Left ventricle myocardium (tissue), 1 donor: ENCODE measurements around a stretch of chr14.

GRCh38 chr14:24483843-24484244 is 24.2 kb downstream of the CMA1 start:
- PRO-cap = no peak

DNA sequence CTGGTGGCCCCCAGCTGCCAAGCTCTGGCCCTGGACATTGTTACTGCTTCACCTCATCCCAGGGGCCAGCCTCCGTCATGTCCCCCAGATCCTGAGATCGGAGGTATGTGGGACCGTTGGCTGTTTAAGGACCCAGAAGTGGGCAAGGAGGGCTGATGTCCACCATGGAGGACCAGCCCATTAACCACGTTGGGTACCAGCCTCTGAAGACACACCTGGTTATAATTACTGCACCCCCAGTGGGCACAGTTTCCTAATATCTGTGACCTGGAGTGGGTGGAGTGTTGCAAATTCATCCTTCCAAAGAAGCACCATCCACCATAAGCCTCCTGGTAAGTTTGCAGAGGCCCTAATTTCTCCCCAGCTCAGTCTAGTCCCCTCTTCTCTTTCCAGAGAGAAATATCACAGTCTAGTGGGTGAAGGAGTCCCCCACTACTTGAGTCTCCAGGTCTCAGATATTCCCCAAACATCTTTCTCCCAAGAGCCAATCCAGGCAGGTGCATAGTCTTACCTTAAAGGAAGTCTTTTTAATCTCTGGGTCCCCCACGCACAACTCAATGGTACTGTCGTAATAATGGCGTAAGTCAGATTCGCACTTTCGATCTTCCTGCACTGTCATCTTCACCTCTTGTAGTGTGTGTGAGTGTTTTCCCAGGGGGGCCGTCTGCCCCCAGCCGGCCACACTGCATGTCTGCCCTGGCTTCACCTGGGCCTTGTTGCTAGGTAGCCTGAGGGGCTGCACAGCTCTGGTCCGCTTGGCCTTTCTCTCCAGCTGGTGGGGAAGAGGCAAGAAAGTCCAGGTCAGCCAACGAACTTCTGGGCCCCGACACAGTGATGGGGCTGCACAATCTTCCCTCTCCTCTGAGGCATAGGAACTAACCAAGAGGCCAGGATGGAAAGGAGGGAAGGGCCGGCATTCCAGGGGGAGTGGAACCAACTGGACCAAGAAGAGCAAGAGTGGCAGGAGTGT is 2.4 kb downstream of the GZMB start:
- PRO-cap = no peak

GRCh38 chr14:24633222-24633661 is 748 bp downstream of the GZMB start:
- PRO-cap = no peak

DNA sequence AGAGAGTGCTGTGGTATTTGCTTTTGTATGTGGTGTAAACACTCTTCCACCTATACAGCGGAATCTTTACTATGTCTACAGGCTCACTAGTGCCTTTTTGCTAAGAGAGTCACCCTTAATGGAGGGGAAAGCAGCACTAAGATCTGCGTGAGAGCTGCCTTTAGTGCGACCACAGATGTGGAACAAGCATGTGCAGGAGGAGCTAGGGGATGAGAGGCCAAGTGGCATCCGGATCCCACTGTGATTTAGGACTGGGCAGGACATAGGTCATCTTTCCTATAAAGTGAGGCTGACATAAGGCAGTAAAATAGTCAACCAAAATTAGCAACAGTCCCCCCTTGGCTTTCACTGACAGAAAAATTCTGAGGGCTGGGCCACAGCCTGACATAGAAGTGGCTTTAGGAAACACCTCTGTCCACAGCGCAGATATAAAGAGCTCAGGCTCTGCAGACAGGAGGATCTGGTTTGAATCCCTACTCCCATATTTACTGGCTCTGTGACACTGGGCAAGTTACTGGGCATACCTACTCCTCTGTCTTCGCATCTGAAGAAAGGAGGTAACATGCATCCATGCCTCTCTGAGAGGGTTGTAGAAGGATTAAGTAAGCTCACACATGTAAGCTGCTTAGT is 95.4 kb downstream of the STXBP6 start:
- PRO-cap = unidirectional peak, plus-strand start at position 425 of the sequence

DNA sequence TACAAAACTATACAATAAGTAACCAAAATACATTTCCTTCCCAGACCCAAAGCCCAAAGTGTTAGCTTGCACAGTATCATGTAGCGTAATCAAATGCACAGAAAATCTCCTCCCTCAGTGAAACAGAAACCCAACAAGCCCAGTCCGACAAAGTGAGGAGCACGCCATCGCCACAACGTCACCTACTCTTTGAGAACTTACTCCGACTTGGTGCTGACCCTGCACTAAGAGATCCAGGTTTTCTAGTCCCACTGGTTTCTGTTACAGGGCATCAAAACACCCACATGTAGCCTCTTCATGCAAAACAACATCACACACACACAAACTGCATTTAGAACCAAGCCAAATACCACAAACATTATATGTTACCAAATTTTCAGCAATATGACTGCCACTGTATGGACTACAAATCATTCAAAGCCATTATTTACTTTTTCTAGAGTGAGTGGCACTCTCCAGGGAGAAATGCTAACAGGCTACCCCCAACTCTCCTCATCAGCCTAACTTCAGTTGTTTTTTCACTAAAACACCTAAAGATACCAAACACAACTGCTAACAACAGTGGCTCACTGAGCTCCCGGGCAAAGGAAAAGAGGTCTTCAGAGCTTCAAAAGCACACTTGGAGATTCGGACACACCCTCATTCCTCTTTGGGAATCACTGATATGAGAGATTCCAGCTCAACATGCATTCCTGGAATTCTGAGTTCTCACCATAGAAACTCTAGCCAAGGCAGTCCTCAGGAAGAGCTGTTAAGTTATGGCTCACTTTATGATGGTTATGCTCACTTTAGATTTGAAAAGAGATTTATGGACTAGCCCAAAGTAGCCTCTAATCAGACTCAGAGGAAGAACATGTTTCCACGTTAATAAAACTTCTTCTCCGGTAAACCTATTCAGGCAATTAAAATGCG is 40.3 kb downstream of the STXBP6 start:
- PRO-cap = no peak

DNA sequence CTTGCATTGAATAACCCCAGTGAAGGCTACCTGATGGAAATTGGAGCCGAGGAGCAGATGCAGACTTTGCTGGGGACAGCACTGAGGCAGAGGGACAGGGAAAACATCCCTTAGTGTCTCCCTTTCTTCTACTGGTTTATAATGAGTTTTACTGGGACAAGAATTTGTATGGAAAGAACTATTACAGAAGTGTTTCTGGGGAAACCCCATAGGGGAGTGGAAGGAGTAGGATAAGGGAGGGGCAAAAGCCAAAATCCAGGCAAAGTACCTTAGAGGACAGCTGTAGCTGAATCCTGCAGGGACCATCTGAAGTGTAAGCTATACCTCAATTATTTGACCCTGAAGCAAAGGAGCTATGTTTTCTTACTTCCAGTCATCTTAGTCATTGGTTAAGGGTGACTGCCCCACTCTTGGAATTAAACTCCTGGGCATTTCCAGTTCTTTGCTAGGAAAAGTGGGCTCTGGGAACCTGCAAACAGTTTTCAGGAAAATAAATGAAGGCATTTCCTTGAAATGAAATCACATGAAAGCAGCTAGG is 132.8 kb upstream of the STXBP6 start:
- PRO-cap = no peak

GRCh38 chr14:26480008-26480452 is 117.8 kb downstream of the NOVA1 start:
- PRO-cap = no peak

DNA sequence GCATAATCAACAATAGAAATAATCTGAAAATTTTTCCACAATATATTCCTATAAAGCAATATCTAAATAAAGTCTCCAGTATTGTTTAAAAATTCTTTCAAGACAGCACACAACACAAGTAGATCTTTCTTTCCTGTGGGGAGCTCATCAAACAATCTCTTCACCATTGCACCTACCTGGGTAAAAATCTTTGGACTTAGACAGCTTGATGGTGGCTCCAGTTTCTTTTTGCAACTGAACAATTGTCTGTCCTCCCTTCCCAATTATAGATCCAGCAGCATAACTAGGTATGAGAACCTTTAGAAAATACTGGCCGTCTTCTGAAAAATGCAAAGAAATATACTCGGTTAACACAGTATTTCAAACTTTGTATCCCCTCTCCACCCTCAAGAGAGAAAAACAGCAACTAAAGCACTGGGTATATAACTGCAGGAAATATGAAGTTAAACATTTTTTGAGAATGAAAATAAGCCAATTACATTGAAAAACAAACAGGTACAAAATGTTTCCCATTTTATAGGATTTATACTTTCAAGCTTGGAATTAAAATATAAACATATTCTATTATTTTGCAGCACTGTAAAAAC is 2.5 kb downstream of the NOVA1 start:
- PRO-cap = no peak

- PRO-cap = no peak
Measured at GRCh38 chr14:26845271-26845983, 247.6 kb upstream of the NOVA1 start.

DNA sequence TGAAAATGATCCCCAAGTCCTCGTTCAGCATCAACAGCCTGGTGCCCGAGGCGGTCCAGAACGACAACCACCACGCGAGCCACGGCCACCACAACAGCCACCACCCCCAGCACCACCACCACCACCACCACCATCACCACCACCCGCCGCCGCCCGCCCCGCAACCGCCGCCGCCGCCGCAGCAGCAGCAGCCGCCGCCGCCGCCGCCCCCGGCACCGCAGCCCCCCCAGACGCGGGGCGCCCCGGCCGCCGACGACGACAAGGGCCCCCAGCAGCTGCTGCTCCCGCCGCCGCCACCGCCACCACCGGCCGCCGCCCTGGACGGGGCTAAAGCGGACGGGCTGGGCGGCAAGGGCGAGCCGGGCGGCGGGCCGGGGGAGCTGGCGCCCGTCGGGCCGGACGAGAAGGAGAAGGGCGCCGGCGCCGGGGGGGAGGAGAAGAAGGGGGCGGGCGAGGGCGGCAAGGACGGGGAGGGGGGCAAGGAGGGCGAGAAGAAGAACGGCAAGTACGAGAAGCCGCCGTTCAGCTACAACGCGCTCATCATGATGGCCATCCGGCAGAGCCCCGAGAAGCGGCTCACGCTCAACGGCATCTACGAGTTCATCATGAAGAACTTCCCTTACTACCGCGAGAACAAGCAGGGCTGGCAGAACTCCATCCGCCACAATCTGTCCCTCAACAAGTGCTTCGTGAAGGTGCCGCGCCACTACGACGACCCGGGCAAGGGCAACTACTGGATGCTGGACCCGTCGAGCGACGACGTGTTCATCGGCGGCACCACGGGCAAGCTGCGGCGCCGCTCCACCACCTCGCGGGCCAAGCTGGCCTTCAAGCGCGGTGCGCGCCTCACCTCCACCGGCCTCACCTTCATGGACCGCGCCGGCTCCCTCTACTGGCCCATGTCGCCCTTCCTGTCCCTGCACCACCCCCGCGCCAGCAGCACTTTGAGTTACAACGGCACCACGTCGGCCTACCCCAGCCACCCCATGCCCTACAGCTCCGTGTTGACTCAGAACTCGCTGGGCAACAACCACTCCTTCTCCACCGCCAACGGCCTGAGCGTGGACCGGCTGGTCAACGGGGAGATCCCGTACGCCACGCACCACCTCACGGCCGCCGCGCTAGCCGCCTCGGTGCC is 1.1 kb downstream of the FOXG1 start:
- PRO-cap = no peak

DNA sequence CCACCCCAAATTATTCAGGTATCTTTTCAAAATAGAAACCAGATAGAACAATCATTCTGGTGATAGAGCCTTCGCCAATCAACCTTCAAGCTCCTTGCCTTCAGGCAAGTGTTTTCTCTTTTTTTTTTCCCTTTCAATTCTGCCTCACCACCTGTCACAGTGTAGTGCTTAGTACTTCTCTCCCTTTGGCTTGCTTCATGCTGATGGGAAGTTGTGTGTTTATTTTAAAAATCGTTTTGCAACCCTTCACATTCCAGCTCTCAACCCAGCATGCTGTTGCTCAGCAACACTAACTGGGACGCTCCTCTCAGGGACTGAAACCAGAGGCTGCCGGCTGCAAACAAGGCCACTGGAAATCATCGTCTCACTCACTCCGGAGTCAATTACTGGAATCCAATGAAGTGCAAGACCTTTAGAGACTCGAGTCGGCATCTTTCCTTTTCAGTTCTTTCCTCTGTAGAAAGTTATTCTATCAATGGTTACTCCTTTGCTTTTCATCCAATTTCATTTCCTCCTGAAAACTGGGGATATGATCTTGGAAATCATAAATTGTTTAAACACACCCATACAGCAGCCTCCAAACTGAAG is 342.6 kb downstream of the PRKD1 start:
- PRO-cap = no peak

DNA sequence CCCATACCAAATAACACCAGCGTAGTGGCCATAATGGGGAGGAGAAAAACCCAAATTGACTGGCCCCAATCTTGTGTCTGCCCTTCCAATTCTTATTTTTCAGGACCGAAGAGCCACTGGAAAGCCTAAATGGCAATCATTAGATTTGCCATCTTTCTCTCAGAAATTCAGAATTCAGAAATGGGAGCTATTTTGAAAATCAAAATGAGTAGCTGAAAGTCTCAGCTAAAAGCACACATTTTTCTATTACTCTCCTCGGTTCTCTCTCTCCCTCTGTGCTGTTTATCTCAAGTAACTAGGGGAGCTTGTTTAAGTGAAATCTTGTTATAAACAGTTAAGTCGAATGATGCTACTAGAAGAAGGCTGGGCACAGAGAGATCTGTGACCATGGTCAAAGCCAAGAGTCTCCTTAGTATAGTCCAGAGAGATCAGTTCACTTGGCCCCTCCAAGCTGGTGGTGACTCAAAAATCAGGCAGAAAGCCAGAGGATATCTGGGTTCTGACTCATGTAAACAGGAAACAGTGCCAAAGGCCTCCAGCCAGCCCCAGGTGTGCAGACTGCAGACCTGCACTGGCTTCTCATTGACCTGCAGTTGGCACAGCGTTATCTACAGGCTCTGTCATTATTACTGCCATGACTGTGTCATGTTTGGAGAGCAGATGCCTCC is 295.5 kb upstream of the PRKD1 start:
- PRO-cap = no peak

- PRO-cap = no peak
Measured at GRCh38 chr14:30225159-30225603, 297.5 kb upstream of the PRKD1 start.

DNA sequence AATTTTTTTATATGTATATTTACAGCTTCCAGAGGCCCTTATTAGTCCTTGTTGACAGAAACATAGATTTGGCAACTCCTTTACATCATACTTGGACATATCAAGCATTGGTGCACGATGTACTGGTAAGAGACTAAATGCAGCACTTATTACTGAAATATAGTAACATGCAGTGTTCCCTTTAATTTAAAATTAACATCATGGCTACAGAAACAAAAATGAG is 31.3 kb downstream of the SCFD1 start:
- PRO-cap = no peak

DNA sequence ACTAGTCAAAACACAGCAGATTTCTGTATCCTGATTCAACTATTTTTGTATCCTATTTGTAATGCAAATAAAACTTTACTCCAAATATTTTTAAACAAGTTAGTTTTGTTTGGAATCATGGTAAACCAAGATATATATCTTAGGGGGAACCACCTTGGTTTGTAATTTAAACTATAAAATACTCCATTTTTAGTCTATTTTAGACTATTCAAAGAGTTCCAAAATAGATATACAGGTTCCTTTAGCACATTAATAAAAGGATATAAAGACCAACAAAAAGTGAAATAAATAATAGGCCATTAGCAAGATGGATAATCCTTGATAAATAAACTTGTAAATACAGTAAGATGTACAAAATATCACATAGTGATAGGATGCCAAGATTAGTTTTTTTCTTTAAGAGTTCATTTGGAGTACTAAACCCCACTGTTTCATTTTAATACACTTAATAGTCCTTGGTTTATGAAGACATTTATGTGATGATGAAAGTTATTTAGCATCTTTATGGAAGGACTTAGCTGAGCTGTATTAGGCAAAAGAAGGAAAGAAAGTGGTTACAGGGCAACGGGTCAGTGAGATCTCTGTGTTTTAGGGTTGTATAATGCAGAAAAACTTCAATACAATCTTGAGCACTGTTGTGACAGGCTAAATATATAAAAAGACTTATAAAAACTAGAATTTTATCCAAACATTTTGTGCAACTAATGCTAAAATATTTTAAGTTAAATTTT is 20.0 kb downstream of the COCH start:
- PRO-cap = no peak

GRCh38 chr14:31003246-31004127 is 22.0 kb upstream of the AP4S1 start:
- PRO-cap = no peak

- PRO-cap = no peak
Measured at GRCh38 chr14:31021539-31022009, 3.9 kb upstream of the AP4S1 start.

DNA sequence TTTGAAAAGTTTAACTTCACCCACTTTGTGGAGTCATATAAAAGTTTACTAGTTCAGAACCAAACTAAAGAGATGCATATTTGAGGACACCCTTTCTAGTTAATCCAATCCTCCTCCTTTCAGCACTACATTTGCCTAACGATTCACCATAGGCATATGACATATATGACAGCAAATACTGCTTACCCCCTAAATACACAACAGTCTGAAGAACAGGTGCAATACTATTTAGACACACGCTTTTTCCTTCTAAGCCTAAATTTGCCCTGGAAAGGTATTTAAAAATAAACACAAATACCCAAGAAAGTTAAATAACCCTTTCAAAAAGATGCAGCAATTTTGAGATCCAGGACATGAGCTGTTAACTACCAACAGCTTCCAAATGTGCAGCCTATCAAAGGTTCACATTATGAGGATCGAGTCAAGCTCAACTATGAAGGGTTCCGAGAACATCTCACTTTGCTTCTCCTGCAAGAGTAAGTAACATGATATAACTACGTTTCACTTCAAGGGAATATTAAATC is 800 bp upstream of the AP4S1 start:
- PRO-cap = no peak

DNA sequence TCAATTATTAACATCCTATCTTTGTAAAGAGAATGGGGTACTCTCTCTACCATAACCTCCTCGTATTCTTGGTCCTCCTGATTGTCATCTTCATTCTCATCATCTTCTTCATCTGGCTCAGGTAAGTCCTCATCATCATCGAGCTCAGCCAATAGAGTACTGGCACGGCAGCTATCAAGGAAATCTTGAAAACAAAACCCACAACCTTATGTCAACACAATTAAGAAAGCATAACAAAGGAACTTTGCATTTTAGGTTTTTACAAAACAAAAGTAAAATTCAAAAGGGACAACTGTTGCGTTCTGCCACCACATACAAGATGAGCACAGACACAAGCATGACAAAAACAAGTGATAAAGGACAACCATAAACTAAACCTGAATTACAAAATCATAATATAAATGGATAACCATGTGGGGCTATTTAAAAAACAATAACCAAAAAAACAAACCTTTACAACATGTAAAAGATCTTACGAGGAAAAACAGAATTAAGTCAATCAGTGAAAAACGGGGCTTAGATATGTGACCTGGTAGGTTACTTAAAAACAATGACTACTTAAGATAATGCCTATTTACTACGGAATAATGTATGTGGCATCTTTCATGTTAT is 84.6 kb downstream of the HECTD1 start:
- PRO-cap = no peak

- PRO-cap = no peak
Measured at GRCh38 chr14:31173013-31173949, 34.3 kb downstream of the HECTD1 start.